Skeletal muscle cell (primary cell): ENCODE measurements around the genes CELF1 and OR4X1.

DNA sequence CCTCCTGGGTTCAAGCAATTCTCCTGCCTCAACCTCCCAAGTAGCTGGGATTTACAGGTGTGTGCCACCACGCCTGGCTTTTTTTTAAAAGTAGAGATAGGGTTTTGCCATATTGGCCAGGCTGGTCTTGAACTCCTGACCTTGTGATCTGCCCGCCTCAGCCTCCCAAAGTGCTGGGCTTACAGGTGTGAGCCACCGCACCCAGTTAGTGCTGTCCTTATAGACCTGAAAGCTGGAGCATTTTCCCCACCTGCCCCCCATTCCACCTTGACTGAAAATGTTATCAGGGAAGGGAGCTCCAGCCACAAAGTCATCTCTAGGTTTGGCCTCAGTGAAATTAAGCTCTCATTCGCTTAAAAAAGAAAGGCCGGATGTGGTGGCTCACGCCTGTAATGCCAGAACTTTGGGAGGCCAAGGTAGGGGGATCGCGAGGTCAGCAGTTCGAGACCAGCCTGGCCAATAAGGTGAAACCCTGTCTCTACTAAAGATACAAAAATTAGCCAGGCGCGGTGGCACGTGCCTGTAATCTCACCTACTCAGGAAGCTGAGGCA, 8.5 kb downstream of the SLC39A13 start:
- RRBS: no CpG with 5 or more reads among the region's 12 CpGs

GRCh38 chr11:47437501-47438124, 11.3 kb downstream of the RAPSN start:
- RRBS: 54% methylated on average over 3 of the region's 17 CpGs

DNA sequence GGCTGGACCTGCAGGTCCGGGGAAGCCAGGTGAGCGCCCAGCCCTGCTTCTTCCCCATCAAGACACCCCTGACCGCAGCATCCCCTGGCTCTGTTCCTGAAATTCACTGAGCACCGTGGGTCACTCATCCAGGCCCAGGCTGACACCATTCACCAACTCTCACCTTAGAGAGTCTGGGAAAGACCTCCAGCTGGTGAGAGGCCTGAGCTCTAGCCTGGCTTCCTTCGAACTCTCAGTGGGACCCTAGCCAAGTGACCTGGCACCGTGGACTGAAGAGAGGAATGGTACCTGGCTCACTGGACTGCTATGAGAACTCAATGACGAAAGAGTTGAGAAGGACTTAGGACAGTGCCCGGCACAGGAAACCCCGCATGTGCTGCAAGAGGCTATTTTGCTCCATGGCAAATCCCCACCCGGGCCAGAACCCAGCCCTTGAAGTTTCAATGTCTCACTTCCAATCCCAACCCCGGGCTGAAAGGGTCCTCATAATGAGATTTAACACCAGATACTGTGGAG, 556 bp upstream of the RAPSN start:
- RRBS: 75% methylated on average over 4 of the region's 11 CpGs

- RRBS: no CpG with 5 or more reads among the region's 8 CpGs
Measured at GRCh38 chr11:47468050-47468520, 19.1 kb upstream of the RAPSN start.

DNA sequence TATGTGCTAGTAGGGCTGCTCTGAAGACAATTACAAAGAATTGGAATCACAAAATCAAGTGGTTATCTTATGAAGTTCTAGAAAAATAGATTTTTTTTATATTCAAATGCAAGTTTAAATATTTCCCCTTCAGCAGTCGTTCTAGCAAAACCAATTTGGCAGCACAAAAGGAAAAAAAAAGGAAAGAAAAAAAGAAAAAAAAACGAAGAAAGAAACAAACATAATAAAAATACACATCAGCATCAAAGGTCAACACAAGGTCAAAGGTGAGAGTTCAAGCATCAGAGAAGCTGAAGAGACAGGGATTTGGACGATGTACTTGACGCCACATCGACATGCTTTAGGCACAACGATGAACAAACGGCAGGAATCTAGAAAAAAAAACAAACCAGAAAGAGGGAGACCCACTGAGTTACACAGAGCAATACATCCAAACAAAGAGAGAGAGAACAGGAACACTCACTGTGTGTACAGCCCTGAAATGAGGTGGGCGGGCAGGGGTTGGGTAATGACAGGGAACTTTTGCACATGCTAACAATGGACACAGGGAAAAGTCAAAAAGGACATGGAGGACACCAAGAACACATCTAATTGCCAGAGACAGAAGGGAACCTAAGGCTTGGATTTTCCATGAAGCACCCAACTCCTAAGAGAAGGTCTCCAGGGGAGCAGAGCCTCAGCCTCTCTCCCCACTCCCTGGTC, 19.7 kb upstream of the RAPSN start:
- RRBS: no CpG with 5 or more reads among the region's 8 CpGs

GRCh38 chr11:47524218-47525285, 28.4 kb downstream of the CELF1 start:
- RRBS: no CpG with 5 or more reads among the region's 11 CpGs

DNA sequence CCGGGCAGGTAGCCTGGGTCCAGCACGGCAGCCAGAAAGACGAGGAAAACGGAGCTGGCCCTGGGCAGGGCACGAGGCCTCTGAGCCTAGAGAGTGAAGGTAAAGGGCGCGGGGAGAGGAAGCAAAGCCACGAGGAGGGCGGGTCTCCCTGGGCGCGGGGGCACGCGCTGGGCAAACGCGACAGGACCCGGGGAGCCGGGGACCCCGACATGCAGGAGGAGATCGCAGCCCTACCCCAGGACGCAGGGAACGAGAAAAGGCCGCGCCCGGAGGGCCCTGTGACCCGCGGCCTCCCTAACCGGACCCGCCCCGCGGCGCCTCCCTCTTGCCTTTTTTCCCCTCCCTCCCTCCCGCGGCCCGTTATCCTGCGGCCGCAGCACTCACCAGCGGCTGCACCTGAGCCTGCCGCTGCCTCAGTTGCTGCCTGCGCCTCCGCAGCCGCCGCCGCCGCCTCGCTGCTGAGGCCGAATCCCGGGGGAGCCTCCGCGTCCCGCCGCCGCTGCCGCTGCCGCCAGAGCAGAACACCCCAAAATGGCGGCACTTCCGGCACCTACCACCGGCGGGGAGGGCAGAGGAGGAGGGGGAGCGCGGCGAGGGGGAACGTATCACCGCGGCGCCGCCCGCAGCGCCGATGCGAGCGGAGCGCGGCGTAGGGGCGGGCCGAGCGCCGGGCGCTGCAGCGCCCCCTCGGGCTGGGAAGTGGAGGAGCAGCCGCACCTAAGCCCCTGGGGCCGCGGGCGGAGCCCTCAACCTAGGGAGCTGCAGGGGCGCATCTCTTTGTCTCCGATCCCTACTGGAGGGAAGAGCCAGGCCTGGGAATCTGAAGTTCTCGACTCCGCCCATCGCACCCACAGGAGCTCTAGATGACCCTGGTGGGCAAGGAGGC, at the start of gene CELF1:
TSS of gene CELF1 (minus strand) at position 525 of the 886 bp plus-strand sequence.
- RRBS: under 1% methylated on average over 17 of the region's 90 CpGs

GRCh38 chr11:47577493-47578298, 1.1 kb downstream of the KBTBD4 start:
- RRBS: 44% methylated on average over 3 of the region's 18 CpGs

GRCh38 chr11:47640604-47640917, 1.8 kb downstream of the MTCH2 start:
- RRBS: no CpG with 5 or more reads among the region's 5 CpGs

DNA sequence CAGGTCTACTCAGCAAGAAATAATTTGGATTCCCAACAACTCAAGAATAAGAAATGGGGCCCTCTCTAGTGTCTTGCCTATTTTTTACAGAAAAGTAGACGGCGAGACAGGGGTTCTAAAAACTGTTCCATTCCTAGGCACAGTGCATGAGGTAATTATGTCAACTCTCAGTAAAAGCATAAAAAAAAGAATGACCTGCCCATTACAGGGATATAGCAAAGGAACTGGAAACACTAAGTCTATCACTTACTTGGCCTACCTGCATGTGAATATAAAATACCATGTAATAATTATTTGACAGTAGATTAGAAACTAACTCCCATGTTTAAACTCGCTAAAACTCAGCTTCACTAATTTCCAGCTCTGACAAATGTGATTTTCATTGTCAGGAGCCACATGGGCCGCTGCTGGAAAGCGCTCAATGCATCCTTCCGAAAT, 984 bp downstream of the MTCH2 start:
- RRBS: no CpG with 5 or more reads among the region's 6 CpGs

DNA sequence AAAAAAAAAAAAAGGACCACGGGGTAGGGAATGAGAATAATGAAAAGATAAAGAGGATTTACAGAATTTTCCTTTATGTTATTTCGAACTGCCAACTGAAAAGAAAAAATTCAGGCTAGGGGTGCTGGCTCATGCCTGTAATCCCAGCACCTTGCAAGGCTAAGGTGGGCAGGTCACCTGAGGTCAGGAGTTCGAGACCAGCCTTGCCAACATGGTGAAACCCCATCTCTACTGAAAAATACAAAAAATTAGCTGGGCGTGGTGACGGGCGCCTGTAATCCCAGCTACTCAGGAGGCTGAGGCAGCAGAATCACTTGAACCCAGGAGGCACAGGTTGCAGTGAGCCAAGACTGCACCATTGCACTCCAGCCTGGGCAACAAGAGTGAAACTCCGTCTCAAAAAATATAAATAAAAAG, 24.6 kb downstream of the FNBP4 start:
- RRBS: no CpG with 5 or more reads among the region's 7 CpGs

DNA sequence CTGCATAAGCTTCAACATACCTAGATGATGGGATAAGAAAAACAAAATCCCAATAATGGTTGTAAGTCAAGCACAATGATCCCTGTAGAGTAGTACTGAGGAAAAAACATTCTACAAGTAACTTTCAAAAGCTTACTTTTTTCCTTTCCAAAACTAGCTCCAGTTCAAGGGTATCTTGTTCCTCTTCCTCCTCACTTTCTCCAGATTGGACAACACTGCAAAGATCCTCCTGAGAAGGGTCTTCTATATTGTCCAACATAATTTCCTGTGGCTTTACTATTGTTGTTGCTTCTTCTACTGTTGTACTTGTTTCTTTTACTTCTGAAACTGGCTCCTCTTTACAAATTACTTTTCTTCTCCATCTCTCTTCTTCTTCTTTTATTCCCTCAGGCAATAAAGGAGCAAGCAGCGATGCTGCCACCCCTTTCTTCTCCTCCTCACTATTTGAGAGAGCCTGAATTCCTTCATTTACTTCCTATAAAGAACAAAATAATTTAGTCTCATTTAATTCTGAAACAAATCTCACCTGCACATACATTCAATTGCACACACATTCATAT, 21.1 kb downstream of the FNBP4 start:
- RRBS: no CpG with 5 or more reads among the region's 1 CpG

GRCh38 chr11:47918959-47919381, 61.4 kb upstream of the PTPRJ start:
- RRBS: no CpG with 5 or more reads among the region's 1 CpG

- RRBS: no CpG with 5 or more reads among the region's 3 CpGs
Measured at GRCh38 chr11:47947354-47947587, 33.1 kb upstream of the PTPRJ start.

- RRBS: no CpG with 5 or more reads among the region's 14 CpGs
Measured at GRCh38 chr11:48008835-48009483, 28.6 kb downstream of the PTPRJ start.

- RRBS: no CpG with 5 or more reads among the region's 21 CpGs
Measured at GRCh38 chr11:48018499-48019609, 38.5 kb downstream of the PTPRJ start.

GRCh38 chr11:48093406-48094311, 113.3 kb downstream of the PTPRJ start:
- RRBS: no CpG with 5 or more reads among the region's 8 CpGs

DNA sequence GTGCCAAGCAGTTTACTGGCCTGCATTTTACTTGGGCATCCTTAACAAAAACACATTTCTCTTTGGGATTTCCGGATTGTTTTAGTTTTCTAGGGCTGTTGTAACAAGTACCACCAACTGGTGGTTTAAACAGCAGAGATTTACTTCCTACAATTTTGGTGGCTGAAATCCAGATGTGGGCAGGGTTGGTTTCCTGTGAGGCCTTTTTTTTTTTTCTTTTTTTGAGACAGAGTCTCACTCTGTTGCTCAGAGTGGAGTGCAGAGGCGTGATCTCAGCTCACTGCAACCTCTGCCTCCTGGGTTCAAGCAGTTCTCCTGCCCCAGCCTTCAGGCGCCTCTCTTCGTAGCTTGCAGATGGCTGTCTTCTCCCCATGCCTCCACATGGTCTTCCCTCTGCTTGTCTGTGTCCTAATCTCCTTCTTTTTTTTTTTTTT, 45.7 kb upstream of the OR4B1 start:
- RRBS: no CpG with 5 or more reads among the region's 4 CpGs

DNA sequence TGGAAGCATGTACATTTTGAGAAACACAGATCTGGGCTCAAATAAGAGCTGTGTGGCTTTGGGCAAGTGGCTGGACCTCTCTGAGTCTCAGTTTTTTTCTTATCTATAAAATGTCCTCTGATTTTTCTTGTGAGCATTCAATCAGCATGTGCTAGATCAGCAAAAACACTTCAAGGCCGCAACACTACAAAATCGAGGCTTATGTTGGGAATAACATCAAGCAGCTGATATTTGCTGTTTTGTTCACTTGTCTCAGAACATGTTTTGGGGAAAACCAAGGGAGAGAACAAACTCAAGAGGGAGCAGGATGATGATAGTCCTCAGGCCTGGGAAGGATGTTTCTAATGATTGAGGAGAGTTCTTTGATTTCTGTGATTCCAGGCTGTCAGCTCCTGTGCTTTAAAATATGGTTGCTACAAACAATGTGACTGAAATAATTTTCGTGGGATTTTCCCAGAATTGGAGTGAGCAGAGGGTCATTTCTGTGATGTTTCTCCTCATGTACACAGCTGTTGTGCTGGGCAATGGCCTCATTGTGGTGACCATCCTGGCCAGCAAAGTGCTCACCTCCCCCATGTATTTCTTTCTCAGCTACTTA, at the start of gene OR4X1:
TSS of gene OR4X1 (plus strand) at position 407 of the 598 bp plus-strand sequence.
- RRBS: no CpG with 5 or more reads among the region's 3 CpGs